Left lobe of liver (tissue), 1 donor: ENCODE data around the genes GRIN2C and GGA3.

DNA sequence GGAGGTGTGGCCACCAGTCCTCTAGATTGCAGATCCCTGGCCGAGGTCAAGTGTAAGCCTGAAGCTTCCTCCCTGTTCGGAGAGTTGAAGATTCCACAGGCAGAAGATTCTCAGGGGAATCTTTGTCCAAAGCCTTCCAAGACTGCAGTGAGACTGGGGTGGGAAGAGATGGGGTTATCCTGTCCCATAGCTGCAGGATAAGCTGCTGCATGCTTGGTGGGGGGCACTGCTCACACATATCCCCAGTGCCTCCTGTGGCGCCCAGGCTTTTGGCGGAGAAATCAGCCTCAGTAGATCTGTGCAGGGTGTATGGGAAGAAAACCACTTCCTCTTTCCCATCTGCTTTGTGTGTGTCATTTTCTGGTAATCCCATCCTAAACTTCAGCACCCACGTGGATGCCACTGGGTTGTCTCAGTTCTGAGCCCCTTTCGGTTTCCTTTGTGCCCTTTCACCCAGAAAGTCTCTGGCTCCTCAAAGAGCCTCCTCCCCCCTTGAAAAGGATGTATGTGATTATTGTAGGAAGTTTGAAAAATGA, 12.2 kb downstream of the CD300A start:
- PRO-cap, result no peak

DNA sequence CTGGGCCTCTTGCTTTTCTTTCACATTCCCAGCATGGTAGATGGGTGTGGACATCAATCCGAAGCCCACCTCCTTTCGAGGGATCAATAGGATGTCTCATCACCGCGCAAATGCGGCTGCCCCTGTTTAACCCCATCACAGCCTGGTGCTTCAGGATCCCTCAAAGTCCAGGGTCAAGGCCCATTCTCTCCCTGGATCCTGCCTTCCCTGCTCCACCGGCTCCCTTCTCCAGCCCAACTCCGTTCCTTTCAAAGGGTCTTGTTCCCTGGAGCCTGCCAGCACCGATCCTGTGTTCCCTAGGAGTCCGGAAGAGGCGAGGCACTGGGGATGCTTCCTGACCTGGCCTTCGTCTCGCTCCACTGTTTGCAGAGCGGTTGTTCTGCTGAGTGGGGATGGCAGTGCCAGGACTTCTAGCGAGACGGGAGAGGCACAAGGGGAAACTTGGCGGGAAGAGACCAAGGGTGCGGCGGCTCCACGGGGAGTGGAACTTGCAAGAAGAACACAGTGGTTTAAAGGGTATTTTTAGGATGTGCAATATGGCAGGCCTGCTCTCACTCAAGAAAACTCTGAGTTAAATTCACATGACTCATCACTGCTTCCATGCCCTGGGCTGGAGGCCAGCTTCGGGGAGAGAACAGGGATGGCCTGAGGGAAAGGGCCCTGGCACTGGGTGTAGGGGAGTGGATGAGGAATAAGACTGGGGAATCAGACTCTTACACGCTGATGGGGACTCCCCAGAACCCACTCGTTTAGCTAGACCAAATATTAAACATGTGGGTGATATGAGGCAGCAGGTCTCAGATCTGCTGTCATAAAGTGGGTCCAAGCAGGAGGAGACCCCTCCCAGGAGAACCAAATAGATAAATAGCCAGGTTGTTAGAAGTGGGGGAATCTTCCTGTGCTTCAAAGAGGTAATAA, 13.2 kb upstream of the CD300LD start:
- PRO-cap, result no peak

GRCh38 chr17:74609915-74610823, 13.4 kb downstream of the CD300E start:
- PRO-cap, result no peak

DNA sequence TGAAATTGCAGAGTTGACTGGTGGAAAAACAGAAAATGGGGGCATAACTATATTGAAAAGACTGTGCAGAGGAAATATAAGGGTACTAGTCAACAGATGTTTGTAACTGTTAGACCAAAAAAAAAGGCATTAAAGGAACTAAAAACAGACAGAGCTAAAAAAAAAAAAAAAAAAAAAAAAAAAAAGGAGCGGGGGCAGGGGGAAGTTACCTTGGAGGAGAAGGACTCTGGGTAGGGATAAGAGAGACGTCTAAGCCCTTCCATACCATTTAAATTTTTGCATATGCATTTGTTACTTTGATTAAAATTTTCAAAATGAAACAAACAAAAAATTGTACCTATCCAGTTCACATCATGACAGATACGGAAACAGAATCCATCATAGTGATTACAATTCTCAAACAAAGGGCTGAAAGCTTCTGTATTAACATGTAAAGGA, 40.3 kb upstream of the CD300E start:
- PRO-cap, result no peak

GRCh38 chr17:74682136-74682524, 30.6 kb downstream of the CD300LF start:
- PRO-cap, result no peak

- PRO-cap, result no peak
Measured at GRCh38 chr17:74718987-74719186, 6.2 kb upstream of the CD300LF start.

GRCh38 chr17:74746812-74747423, 1.5 kb upstream of the NHERF1 start:
- PRO-cap, result no peak

DNA sequence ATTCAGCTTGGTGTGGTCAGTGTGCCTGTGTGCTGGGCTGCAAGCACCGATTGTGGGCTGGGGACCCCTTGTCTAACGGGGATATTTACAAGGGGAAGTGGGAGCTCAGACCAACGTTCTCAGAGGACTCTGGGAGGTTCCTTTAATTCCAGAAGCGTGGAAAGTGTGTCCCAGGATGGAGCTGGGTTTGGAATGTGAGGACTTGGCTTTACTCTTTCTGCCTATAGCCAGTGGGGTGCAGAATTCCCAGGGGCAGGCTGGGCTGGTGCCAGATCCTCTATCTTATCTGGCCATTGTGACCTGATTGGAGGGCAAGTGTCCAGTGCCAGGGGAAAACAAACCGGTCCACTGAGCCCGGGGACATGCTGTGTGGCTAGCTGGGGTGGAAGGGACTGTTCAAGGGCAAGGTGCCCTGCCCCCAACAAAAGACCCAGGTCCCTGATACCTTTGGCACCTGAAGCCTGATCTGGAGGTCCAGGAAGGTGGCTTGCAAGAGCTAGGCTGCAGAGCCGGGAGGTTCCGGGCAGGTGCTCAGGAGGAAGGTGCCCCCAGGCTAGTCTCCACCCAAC, 6.5 kb downstream of the NAT9 start:
- PRO-cap, result no peak

DNA sequence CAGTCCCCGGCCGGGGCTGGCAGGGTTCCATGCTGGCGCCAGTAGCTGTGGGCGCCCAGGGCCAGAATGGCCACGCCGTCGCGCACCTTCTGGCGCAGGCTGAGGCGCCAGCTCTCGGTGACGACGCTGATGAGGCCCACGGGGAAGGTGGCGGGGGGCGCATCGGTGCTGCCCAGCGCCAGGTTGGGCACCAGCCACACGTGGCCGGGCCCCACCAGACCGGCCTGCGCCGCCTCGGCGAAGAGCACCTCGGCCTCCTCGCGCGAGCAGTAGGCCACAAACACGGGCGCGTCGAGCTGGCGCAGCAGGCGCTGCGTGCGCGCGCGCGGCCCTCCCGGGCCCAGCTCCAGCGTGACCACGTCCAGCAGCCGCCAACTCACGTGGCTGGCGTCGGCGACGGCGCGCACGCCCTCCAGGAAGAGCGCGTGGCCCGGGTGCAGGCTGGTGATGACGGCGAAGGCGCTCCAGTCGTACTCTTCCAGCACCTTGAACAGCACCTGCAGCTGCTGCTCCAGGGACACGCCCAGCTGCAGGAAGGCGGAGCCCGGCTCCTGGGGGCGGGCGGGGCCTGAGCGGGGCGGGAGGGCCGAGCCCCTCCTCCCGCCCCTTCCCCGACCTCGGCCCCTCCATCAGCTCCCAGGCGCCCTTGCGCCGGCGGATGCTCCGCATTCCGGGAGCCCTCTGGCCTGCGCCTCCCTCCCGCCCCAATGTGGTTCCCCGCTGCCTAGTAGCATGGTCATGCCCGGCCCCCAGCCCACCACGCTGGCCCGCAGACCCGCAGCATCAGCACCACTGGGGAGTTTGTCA, 7.4 kb downstream of the GRIN2C start:
- PRO-cap, result no peak

GRCh38 chr17:74859775-74859984, at the start of gene GRIN2C:
Gene GRIN2C (minus strand): TSS chr17:74859885.
- PRO-cap, result no peak

DNA sequence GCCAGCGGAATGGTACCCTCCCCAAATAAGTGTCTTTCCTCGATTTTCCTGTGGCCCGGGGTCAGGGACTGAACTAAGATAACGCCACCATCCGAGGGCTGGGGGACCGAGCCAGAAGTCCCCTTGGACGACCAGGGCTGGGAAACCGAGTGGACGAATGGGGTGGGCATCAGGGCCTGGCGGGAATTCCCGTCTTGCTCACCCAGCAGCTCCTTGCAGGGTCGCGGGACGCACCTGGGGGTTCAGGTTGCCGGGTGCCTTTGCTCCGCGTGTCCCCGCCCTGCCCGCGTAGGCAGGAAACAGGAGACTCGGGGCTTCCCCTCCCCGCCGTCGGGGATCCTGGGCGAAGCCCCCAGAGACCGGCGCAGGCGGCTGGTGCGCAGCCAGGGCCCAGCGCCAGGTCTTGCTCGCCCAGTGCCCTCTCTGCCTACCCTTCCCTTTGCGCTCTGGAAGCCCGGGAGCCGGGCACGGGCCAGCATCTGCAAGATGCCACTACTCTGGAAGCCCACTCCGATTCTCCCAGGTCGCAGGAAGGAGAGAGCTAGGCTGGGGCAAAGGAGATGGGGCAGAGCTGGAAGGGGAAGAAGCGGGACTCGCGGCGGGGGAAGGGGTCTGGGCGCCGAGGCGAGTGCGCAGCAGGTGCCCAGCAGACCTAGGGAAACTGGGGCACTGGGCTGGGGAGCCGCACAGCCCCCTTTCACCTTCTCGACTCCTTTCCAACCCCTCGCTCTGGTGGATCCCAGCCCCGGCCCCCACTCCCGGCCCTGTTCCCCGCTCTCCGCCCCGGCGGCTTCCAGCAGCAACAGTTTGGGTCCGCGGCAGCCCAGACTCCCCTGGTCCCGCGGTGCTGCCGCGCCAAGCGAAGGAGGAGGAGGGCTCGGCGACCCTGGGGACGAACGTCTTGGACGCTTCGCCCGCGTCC, 823 bp upstream of the GRIN2C start:
- PRO-cap, result no peak

DNA sequence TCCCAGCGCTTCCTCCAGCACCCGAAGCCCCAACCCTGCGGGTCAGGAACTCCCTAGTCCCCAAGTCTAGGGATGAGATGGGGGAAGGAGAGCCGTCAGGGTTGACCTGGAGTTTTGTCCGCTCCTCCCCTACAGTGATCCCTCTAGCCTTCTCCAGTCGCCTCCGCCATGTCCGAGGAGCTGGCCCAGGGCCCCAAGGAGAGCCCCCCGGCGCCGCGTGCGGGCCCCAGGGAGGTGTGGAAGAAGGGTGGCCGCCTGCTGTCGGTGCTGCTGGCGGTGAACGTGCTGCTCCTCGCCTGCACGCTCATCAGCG, 348 bp downstream of the OTOP2 start:
- PRO-cap, result no peak

DNA sequence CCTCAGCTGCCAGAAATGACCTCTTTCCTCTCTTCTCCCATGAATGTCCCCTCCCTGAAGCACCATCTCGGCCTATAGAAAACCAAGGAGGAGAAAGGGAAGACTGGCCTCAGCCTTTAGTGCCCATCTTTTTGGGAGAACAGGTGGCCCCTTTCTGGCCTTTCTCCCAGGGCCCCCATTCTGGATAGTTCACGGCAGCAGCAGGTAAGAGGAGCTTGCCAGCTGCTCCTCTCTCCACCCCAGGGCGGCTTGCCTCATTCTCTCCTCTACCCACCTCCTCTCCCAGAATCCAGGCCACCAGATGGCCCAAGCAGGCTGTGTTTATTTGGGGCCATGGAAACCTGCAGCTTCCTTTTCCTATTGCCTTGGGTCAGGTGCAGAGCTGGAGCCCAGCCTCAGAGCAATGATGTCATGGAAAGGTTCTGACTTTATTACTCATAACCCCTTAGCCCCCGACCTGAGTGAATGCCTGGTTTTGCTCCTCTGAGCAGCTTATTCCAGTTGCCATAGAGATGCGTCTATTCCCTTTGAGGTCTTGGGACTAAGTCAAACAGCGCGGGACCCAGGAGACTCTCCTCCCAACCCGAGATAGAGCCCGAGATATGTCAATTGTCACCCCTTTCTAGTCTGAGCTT, 1.5 kb upstream of the MRPL58 start:
- PRO-cap, result no peak

GRCh38 chr17:75025025-75025619, 12.7 kb downstream of the MRPL58 start:
- PRO-cap, result unidirectional peak, plus-strand start at chr17:75025321

DNA sequence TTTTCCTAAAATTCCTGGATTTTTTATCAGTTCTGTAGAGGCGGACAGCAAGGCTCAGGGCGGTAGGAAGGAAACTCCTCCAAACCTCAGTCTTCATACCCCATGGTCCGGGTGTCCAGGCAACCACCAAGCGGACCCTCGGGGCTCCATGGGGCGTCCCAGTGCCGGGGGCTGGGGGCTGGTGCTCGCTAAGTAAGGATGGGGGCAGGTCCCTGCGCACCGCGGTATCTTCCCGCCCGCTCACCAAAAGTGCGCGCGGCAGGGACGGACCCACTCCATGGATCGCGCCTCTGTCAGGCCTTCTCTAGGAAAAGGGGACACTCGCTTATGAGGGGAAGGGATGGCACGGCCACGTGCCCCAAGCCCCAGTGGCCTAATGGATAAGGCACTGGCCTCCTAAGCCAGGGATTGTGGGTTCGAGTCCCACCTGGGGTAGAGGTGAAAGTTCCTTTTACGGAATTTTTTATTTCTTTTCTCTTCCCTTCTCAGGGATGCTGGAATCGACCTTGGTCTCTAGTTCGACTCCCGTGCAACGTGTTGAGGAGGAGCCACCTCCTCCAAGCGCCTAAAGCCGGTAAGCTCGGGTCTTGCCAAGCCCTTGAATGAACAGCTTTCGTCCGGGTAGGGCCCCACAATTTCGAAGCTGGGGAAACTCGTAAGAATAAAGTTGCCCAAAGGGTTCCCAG, 13.1 kb downstream of the ATP5PD start:
- PRO-cap, result no peak

- PRO-cap, result no peak
Measured at GRCh38 chr17:75045956-75046817, 582 bp downstream of the ATP5PD start.

GRCh38 chr17:75148489-75148781, 5.9 kb downstream of the JPT1 start:
- PRO-cap, result no peak

DNA sequence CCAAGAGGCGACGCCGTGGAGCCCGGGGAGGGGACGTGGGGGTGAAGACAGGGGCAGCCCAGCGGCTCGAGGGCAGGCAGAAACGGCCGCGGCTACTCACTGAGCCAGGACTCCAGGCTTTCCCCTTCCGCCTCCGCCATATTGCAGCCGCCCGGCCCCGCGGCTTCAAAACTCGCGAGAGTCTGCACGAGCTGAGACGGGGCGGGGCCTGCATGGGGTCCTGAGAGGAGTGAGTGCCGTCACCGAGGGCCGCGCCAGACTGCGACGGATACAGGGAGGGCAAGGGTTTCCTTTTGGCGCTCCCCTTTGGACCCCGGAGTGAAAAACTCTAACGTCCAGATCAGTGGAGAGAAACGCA, at the start of gene GGA3:
Gene GGA3 (minus strand): TSS at position 159 of the 358 bp plus-strand sequence.
- PRO-cap, result bidirectional peak, plus-strand start at position 257 of the sequence, minus-strand start at position 136 of the sequence

DNA sequence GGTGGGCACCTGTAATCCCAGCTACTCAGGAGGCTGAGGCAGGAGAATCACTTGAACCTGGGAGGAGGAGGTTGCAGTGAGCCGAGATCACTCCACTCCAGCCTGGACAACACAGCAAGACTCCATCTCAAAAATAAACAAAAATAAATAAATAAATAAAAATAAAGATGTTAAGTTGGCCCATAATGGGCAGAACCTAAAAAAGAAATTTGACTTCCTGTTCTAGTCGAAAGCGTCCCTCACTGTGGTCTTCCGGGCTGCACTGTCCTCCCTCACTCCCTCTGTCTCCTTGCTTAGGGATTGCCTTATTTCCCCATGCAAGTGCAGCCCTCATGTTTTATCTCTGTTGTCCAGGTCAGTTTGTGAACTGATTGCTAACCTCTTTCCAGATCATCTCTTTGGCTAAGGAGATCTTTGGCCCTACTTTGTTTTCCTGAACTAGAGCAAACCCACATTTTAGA, 5.8 kb upstream of the SLC25A19 start:
- PRO-cap, result no peak

DNA sequence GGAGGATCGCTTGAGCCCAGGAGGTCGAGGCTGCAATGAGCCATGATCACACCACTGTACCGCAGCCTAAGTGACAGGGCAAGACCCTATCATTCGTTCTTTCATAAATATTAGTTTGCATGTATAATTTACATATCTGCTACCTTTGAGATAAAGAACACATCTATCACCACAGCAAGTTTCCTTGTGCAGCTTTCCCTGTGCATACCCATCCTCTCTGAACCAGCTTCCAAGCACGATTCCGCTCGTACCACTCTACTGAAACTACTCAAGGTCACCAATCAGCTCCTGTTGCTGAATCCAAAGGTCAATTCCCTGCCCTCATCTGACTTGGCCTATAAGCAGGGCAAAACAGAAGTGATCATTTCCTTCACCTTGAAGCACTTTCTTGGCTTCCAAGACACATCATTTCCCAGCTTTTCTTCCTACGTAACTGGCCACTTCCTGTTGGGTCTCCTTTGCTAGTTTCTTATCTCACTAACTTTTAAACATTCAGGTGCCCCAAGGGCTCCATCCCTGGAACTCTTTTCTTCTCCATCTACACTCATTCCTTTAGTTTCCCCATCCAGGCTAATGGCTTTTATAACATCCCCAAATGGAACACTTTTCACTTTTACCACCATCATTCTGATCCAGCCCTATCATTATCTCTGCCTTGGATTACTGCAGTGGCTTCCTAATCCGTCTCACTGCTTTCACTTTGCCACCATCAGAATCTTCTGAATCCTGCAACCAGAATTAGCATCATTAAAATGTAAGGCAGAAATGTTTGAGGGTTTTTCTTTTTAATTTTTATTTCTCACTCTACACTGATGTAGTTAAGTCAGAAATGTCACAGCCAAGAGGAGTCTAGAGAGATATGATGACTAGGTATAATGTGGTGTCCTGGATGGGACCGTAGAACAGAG, 48.8 kb downstream of the GRB2 start:
- PRO-cap, result no peak